H4 (cell line): ENCODE results near the genes KRTAP10-3 and KRTAP10-6.

DNA sequence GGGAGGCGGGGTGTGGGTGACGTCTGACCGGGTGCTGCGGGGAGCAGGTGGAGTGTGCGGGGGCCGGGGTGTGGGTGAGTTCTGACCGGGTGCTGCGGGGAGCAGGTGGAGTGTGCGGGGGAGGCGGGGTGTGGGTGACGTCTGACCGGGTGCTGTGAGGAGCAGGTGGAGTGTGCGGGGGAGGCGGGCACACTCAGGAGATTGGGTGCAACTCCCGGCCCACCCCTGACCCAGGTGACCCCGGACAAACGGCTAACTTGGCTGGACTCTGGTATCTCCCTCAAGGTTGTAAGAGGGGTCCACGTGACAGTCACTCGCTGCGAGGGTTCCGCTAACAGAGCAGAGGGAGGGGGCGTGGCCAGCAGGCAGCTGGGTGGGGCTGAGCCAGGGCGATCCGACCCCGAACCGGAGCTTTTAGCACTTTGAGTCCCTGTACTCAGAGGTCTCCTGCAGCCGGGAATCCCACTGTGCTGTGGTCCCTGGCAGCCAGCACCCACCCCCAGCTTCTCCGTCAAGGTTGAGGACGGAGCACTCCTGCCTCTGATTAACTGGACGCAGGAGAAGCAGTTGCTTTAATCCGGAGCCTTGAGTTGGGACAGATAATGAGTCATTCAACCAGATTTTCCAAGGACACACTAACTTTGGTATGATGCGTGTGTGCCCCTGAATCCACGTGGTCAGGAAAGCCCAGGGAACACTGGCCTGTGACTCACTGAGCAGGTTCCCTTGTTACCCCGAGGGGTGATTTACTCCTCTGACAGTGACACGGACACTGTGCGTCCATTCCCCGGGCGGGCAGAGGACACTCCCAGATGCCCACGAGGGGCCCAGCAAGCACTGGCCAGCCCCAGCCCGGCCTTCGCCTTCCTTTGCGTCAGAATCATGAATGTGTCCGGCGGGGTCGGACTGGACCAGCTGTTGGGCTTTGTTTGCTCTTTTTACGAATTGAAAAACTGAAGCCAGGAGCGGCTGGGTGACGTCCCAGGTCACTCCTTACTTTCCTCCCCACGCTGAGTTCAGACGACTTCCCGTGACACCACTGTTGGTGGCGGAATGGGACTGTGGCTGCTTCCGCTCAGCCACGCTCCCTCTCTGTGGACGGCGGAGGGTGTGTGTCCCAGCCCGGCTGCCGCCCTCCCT, 16.8 kb downstream of the TRPM2 start:
- RAMPAGE, long total RNA, result no peak

- RAMPAGE, long total RNA, result no peak
Measured at GRCh38 chr21:44438808-44439259, 16.5 kb upstream of the LRRC3 start.

DNA sequence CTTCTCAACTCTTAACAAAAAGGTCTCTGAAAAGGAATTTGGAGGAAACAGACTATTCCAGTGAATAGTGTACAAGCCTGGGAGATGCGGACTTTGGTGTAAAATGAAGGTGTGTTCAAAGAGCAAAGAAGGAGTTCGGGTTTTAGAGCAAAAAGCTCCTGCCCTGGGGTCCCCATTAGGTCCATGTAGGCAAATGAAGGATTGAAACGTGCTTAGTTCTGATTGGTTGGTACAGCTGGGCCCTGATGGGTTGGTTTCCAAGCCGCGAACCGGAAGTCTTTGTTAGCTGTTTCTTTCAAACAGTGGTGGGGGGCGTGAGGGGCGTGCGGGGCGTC, 29.1 kb downstream of the LRRC3 start:
- RAMPAGE, long total RNA, result no peak

DNA sequence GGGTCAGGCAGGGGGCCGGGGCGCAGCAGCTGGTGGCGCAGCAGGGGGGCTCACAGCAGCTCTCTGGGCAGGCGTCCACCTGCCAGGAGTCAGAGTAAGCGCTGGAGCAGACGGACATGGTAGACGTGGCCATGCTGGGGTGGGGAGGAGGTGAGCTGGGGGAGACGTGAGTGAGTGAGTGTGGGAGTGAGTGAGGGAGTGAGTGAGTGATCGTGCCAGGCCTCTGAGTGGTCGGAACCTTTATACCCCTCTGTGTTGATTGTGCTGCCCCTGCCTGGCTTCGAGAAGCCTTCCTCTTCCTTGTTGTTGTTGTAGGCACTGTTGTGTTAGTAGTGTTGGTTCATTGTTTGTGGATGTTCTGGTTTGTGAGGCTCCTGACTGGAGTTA, at the start of gene KRTAP10-3:
KRTAP10-3 (minus strand) TSS at position 213 of the 387 bp plus-strand sequence.
- RAMPAGE, long total RNA, result no peak

GRCh38 chr21:44592304-44592552, at the start of gene KRTAP10-6:
KRTAP10-6 (minus strand) TSS chr21:44592505.
- RAMPAGE, long total RNA, result no peak

GRCh38 chr21:44765229-44765858, 36.3 kb downstream of the UBE2G2 start:
- RAMPAGE, long total RNA, result no peak

- RAMPAGE, long total RNA, result no peak
Measured at GRCh38 chr21:44773544-44774292, 27.9 kb downstream of the UBE2G2 start.

- RAMPAGE, long total RNA, result no peak
Measured at GRCh38 chr21:44805510-44806544, 4.2 kb upstream of the UBE2G2 start.

DNA sequence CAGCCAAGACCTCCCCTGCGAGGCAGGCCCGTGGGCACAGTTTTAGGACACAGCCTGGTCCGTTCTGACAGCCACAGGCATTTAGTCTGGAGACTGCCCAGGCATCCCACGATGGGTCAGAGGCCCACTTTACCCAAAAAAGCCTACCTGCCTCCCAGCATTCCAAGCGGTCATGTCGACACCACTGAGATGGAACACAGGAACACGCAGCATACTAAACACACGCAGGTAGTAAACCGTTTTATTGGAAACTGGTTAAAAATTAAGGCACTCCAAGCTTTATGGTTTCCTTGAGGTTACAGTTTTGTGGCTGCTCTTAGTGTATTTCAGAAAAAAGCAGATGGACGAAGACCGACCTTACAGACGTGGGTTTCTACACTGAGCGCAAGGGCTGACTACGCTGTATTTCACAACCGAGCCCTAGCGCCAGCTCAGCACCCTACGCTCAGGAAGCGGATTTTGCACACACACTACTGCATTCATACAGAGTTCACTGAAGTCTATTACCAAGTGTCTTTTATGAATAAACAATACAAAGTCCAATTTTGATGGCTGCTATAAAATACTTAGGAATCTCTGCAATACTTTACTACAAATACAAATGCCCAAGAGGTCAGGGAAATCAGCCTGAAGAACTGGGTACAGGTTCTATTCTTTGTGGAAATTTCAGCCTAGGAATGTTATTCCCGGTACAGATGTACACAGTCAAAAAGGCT, 24.0 kb downstream of the PTTG1IP start:
- RAMPAGE, long total RNA, result no peak

DNA sequence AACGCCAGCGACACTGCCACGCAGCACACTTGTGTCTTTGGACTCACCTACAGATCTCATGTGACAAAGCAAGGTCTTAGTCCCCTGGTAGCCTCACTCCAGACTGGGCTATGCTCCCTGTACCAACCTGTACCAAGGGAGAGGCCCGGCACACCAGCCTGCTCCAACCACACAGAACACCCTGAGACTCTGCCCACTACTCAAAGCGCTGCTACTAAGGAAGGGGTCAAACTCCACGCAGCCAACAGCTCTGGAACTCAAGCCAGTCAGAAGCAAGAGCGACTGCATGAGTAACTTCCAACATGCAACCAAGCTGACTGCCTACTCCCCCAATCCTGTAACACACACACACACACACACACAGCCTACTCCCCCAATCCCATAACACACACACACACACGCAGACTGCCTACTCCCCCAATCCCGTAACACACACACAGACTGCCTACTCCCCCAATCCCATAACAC, 7.6 kb downstream of the PTTG1IP start:
- RAMPAGE, long total RNA, result no peak

DNA sequence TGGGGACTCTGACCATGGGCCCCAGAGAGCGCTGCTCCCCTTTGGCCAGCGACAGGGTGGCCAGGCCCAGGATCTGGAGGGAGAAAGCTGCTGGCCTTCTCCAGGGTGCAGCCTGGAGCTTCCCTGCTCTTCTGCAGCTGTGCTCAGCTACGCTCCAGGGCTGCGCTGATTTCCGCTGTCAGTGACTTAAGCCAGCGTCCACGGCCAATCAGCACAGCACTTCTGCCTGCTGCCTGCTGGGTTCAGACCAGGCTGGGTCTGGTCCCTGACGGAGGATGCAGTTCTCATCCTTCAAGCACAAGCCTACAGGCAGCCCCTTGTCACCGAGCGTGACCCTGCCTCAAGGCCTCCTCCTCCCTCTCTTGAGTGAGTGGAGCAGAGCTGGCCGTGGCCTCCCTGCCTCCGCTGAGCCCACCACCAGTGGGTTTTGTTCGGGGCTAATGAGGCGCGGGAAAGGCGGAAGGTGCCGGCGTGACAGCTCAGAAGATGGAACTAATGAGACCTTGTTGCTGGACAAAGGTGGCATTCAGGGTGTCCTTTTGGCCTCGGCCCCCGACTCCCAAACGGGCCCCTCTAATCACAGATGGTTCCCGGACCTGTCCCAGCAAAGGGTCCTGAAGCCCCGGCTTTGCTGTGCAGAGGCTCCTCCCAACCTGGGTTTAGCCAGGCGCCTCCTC, 44.7 kb upstream of the ADARB1 start:
- RAMPAGE, long total RNA, result no peak

DNA sequence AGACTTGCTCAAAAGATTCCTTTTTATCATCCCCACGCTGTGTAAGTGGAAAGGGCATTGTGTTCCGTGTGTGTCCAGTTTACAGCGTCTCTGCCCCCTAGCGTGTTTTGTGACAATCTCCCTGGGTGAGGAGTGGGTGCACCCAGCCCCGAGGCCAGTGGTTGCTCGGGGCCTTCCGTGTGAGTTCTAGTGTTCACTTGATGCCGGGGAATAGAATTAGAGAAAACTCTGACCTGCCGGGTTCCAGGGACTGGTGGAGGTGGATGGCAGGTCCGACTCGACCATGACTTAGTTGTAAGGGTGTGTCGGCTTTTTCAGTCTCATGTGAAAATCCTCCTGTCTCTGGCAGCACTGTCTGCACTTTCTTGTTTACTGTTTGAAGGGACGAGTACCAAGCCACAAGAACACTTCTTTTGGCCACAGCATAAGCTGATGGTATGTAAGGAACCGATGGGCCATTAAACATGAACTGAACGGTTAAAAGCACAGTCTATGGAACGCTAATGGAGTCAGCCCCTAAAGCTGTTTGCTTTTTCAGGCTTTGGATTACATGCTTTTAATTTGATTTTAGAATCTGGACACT, 61.8 kb downstream of the POFUT2 start:
- RAMPAGE, long total RNA, result no peak

- RAMPAGE, long total RNA, result no peak
Measured at GRCh38 chr21:45267037-45267326, 20.7 kb downstream of the POFUT2 start.

- RAMPAGE, long total RNA, result no peak
Measured at GRCh38 chr21:45269743-45270335, 17.9 kb downstream of the POFUT2 start.

GRCh38 chr21:45276926-45277488, 10.7 kb downstream of the POFUT2 start:
- RAMPAGE, long total RNA, result no peak

- RAMPAGE, long total RNA, result no peak
Measured at GRCh38 chr21:45291789-45292292, 4.1 kb upstream of the POFUT2 start.

DNA sequence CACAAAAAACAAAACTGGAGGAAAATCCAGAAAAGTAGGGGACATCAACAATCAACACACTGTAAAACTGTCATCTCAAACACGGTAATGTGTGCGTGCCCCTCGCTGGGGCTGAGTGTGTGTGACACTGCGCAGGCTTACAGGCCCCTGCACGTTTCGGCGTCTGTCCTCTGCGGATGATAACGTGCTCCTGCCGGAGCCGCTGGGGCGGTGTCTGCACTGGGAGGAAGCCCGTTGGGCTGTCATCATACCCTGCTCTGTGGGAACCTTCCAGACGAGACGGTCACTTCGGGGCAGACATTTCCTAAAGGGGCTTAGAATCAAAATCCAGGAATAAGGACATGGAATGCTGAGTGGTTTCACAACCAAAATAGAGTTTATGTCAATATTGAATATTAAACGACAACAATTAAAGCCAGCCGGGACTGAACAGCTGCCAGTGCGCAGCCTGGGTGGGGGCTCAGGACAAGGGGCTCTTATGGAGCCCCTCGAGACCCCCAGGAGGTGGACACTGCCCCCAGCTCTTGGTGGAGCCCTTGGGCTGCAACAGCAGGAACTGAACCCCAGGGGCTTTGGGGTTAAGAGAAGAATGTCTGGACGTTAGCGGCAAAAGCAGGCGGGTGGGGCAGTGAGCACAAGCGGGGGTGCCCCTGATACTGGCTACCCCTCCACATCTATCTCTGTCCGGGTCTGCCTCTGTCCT, 11.9 kb upstream of the POFUT2 start:
- RAMPAGE, long total RNA, result no peak

DNA sequence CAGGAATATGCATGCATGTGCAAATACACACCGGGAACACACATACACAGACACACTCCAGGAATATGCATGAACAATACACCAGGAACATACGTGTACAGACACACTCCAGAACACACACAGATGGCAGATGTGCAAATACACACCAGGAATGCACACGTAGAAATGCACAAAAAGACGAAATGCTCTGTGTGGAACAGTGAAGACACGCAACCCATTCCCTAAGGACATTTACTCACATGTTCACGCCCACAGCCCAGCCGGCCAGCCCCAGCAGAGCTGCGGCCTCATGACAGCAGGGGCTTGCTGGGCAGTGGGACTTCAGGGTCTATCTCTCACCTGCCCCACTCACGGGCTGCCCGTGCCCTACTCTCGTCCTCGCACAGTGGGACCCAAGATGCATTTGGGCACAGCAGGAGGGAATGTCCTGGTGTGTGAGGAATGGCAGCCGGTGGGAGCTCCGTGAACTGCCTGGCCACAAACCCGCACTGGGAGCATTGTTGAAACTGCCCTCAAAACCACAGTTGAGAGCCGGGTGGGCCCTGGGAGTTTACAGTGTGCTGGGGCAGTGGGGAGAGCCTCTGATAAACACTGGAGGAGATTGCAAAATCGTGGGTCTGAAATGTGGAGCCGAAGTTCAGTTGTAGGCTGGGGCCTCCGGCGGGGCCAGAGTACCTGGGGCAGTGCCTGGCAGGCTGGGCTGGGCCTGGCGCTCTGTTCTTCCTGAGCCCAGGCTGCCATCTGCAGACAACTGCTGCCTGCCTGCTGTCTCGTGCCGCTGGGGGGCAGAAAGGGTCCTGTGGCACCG, 20.6 kb upstream of the POFUT2 start:
- RAMPAGE, long total RNA, result no peak

GRCh38 chr21:45339729-45340456, 52.2 kb upstream of the POFUT2 start:
- RAMPAGE, long total RNA, result no peak

- RAMPAGE, long total RNA, result no peak
Measured at GRCh38 chr21:45364135-45365056, 40.6 kb upstream of the COL18A1 start.